ENCODE measurements around a stretch of chr6.

- RRBS: no CpG with 5 or more reads among the region's 5 CpGs
These were observed 15.1 kb downstream of the RANBP9 start for GRCh38 chr6:13696496-13696992.

GRCh38 chr6:13766049-13766856, 48.1 kb downstream of the MCUR1 start:
- RRBS: no CpG with 5 or more reads among the region's 12 CpGs

DNA sequence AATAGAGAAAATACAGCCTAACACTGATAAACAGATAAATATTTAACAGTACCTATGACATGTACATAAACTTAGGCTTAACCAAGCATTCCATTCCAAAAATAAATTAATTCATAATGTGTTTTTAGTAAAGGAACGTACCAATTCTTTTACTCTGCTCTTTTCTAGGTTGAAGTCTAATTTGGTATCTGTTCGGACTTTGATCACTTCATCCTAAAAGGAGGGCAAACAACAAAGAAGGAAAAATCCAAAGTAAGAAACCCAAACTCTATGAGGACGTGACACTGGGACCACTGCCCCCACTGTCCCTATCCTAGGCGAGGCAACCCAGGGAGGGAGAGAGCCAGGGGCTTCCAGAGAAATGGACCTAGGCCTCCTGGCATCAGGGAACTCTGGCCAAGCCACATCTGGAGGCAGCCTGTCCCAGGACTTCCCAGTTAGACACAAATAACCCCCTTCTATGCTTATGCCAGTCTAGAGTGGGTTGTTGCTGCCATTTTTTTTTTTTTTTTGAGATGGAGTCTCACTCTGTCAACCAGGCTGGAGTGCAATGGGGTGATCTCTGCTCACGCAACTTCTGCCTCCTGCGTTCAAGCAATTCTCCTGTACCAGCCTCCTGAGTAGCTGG, 15.6 kb downstream of the MCUR1 start:
- RRBS: no CpG with 5 or more reads among the region's 6 CpGs

GRCh38 chr6:13860332-13860675, 45.9 kb upstream of the MCUR1 start:
- RRBS: 33% methylated on average over 6 of the region's 25 CpGs

- RRBS: no CpG with 5 or more reads among the region's 3 CpGs
These were observed 762 bp upstream of the RNF182 start for GRCh38 chr6:13924085-13924294.

DNA sequence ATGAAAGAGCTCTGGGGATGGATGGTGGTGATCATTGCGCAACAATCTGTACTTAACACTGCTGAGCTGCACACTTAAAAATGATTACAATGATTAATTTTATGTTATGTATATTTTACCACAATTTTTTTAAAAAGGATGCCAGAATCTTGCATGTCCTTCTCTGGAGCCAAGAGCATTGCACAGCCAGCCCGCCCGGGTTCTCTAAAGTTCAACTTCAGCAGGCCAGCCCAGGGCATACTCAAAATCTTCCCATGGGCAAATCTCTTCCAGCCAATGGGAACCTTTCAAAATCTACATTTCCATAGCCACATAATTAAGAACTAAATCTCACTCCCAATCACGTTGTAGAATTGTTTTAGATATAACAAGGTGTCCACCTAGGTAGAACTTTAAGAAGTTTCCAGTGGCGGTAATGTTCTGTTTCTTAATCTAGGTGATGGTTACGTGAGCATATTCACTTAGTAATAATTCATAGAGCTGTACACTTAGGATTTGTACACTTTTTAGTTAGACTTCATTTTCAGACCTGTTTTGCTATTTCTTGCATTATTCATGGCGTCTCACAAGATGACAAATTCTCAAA, 518.5 kb upstream of the JARID2 start:
- RRBS: no CpG with 5 or more reads among the region's 7 CpGs

DNA sequence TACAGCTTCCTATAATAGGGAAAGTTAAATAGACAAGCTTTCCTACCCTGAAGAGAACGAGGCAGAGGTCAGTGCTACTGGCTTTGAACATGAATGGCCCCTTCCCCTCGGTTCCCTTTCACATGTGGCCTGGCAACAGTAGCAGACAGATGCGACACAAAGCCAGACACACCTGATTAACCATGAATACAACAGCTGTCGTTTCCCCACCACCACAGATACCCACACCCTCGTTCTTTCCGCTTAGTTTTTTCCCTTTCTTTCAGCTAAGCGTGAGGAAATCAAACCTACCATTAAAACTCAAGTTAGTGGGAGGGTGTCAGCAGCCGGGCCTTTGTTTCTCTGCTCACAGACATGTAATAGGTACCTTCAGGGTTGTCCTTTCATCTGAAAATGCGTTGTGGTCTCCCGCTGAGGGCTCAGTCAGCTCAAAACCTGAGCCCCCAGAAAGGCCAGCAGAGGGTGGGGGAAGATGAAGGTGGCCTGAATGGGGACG, 516.7 kb upstream of the JARID2 start:
- RRBS: no CpG with 5 or more reads among the region's 11 CpGs

- RRBS: no CpG with 5 or more reads among the region's 11 CpGs
These were observed 441.9 kb upstream of the JARID2 start for GRCh38 chr6:14803809-14804437.

DNA sequence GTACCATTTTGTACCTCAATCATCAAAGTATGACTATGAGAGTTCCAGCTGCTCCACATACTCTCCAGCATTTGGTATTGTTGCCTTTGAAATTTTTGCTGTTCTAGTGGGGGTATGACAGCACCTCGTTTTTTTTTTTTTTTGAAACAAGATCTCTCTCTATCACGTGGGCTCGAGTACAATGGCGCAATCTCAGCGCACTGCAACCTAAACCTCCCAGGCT, 144.8 kb upstream of the JARID2 start:
- RRBS: no CpG with 5 or more reads among the region's 5 CpGs

GRCh38 chr6:15107008-15107702, 138.7 kb upstream of the JARID2 start:
- RRBS: no CpG with 5 or more reads among the region's 11 CpGs

GRCh38 chr6:15246340-15246950, 576 bp downstream of the JARID2 start:
- RRBS: no CpG with 5 or more reads among the region's 11 CpGs

GRCh38 chr6:15250493-15251209, 4.8 kb downstream of the JARID2 start:
- RRBS: no CpG with 5 or more reads among the region's 12 CpGs

DNA sequence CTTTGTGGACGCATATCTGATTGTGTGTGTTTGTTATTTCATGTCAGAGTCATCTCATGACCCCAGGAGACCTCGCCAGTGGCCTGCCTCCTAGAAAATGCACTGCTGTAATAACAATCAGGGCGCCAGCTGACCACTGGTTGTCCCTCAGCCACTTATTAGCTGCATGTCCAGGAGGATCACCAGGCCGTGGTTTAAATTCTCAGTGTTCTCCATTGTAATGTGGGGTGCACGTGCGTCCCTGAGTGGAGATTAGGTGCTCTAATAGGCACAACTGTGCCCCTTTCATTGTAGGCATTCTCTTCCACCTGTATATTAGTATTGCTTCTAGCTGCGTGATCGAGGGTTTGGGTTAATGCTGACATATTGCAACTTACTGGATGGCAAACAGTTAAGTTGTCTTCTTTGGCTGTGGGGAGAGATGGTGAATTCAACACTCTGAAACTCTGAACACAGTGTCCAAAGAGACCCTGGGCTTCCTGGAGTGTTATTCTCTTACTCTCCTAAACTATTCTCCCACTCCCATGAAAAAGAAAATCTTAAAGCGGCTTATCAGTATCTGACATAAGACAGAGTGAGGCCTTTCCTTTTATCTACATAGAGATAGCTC, 21.0 kb downstream of the JARID2 start:
- RRBS: no CpG with 5 or more reads among the region's 9 CpGs

GRCh38 chr6:15267341-15268046, 21.6 kb downstream of the JARID2 start:
- RRBS: no CpG with 5 or more reads among the region's 13 CpGs

DNA sequence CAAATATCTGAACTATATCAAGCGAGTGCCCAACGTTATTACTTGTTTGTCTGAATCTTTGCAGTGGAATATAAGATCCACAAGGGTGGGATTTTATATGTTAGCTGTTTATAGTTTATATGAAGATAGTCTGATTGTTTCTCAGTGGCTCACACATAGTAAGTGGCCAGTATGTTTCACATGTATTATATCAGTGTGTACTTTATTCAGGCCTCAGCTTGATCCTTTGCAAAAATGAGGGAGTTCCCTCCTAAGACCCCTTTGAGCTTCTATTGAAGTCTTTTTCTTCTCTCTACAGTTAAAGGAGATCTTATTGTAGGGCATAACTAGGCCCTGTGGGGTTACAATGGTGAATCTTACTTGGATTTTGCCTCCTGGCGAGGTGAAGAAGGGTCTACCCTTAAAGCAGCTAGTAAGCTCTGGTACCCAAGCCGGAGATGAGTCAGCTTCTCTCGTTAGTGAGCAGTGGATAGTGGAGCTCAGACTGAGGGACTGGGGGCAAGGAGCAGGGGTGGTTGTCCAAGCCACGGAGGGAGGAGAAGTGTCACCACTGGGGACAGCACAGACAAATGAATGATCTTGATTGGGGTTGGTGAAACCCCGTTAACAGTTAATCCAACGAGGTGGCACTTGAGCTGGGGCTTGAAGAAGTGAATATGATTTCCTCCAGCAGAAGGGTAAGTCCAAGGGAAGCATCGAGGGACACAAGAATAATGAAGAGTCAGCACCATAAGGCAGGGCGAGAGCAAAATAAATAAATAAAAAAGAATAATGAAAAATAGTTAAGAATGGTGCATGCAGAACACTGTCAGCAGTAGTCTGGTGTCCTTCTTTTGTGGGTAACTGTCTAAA, 42.8 kb downstream of the JARID2 start:
- RRBS: no CpG with 5 or more reads among the region's 10 CpGs

DNA sequence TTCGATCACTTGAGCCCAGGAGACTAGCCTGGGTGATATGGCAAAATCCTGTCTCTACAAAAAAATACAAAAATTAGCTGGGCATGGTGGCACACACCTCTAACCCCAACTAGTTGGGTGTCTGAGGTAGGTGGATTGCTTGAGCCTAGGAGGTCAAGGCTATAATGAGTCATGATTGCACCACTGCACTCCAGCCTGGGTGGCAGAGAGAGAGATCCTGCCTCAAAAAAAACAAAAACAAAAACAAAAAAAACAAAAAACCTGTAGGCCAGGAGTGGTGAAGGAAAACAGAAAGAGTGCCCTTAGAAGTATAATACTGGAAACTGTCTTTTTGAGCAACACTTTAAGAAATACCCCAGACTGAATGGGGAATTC, 85.2 kb downstream of the JARID2 start:
- RRBS: no CpG with 5 or more reads among the region's 1 CpG

DNA sequence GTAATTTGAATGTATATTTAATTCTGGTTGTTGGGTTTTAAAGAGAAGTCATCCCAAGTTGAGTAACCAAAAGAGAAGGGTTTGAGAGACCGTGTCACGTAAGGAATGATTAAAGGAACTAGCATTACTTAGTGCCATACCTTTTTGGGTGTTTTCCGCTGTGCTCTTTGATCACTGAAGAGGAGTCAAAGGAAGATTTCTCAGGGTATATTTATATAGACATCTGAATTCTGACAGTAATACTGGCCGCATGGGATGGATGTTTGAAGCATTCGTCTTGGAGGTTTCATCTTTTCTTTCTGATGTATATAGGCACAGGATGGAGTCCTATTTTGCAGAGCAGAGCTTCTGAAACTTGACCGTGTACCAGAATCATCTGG, 122.6 kb downstream of the JARID2 start:
- RRBS: no CpG with 5 or more reads among the region's 6 CpGs

GRCh38 chr6:15468312-15468891, 194.4 kb downstream of the DTNBP1 start:
- RRBS: no CpG with 5 or more reads among the region's 9 CpGs

- RRBS: no CpG with 5 or more reads among the region's 13 CpGs
These were observed 192.1 kb downstream of the DTNBP1 start for GRCh38 chr6:15470290-15471508.

DNA sequence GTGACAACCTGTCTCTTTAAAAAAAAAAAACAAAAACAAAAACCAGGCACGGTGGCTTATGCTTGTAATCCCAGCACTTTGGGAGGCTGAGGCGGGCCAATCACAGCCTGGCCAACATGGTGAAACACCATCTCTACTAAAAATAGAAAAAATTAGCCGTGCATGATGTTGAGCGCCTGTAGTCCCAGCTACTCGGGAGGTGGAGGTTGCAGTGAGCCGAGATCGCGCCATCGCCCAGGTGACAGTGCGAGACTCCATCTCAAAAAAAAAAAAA, 147.2 kb downstream of the DTNBP1 start:
- RRBS: no CpG with 5 or more reads among the region's 10 CpGs

All from AG09309 (cell line).